ENCODE measurements around a stretch of chr4.

DNA sequence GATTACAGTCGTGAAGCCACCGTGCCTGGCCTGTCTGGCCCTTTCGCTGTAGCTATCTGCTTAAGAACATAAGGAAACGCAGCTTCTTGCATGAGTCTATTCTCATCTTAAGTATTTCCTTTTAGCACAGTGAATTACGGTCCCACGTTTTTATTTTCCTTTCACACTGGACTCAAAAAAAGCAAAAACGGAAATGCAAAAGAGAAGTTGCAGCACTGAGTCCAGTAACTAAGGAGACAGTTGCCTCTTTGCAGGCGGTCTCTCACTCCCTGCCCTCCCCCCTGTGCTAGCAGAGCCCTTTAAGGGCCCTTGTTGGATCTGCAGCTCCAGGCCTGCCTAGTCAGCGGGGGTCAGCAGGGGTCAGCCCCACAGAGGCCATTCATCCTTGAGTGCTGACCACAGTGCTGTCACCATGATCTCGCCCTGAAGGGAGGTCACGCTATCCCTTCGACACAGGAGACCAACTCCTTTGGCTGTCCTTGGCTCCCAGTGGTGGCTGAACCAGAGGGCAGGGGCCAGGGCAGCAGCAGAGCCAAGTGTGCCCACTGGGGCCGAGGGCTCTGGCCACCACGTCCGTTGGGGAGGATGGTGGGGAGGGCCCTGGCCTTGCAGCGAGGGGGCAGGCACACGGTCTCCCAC, 21.7 kb upstream of the TBC1D14 start:
- RRBS, result no CpG with 5 or more reads among the region's 17 CpGs

- RRBS, result no CpG with 5 or more reads among the region's 8 CpGs
Observed at GRCh38 chr4:6942174-6942952, 32.7 kb downstream of the TBC1D14 start.

- RRBS, result no CpG with 5 or more reads among the region's 6 CpGs
Observed at GRCh38 chr4:6976202-6976675, 66.6 kb downstream of the CCDC96 start.

DNA sequence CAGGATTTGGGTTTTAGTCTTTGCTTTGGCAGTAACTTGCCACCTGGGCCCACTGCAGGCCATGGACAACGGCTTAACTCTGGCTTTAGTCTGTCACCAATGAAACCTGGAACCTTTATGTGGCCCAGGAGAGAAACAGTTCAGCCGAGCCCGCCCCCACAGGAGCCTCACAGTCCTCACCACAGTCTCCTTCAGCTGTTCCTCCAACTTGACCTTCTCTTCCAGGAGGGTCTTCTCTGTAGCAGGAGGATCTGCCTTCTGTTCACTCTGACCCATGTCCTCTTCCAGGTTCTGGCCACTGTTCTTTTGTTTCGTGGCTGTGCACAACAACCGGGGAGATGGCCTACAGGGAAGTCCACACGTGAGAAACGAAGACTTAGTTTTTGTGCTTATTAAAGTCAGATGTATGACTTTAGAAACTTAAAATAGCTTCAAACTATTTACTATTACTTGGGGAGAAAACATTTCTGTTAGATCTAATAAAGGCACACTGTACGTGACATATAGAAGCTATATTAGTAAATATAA, 3.9 kb downstream of the GRPEL1 start:
- RRBS, result no CpG with 5 or more reads among the region's 8 CpGs

DNA sequence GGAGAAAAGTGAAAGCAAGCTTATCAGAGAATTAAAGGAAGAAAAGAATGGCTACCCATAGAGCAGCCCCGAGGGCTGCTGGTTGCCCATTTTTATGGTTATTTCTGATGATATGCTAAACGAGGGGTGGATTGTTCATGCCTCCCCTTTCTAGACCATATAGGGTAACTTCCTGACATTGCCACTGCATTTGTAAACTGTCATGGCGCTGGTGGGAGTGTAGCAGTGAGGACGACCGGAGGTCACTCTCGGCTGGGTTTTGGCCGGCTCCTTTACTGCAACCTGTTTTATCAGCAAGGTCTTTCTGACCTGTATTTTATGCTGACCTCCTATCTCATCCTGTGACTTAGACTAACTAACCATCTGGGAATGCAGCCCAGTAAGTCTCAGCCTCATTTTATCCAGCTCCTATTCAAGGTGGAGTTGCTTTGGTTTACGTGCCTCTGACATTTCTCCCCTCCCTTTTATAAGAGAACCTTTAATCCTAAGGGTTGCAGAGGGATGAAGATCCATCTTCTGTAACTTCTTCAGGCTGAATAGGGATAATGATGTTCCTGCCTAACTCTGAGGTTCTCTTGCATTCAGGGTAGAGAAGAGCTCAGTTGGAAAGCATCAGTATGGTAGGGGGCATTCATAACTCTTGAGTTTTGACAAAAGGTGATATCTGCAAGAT, 16.8 kb upstream of the GRPEL1 start:
- RRBS, result no CpG with 5 or more reads among the region's 8 CpGs

GRCh38 chr4:7539518-7540170, 104.9 kb upstream of the PSAPL1 start:
- RRBS, result no CpG with 5 or more reads among the region's 13 CpGs

DNA sequence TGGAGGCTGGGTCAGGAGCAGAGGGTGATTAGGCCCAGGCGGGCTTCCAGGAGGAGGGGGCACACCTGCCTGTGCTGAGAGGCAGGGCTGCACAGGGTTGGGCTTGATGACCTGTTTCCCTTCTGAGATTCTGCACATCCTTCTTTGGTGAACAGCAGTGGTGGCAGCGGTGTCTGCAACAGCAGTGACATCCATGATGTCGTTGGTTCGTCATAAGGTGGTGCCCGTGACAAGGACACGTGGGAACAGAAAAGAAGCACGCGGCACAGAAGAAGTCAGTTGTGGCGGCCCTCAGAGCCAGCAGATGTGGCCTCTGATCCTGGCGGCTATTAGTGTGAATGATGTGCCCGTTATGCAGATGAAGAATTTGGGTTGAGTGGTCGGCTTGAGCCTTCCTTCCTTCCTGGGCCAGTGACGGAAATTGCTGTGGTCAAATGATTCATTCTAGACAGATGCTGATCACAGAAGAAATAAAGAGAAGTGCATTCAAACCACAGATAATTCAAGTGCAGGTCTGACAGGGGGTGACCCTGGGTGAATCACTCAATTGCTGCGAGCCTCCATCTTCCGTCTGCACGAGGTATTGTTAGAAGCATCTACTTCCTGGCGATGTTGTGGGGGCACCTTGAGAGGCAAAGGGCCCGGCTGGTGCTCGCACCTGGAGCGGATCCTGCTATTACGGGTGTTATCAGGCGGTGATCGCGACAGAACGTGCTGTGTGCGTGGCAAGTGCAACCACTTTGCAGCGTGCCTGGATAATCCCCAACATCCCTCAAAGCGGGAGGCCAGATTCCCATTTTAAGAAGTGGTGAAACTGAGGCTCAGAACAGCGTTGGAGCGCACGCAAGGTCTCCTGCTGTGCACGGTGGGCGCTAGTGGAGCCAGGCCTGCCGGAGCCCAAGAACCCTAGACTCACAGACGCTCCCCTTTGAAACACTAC, 215.2 kb upstream of the PSAPL1 start:
- RRBS, result no CpG with 5 or more reads among the region's 35 CpGs

DNA sequence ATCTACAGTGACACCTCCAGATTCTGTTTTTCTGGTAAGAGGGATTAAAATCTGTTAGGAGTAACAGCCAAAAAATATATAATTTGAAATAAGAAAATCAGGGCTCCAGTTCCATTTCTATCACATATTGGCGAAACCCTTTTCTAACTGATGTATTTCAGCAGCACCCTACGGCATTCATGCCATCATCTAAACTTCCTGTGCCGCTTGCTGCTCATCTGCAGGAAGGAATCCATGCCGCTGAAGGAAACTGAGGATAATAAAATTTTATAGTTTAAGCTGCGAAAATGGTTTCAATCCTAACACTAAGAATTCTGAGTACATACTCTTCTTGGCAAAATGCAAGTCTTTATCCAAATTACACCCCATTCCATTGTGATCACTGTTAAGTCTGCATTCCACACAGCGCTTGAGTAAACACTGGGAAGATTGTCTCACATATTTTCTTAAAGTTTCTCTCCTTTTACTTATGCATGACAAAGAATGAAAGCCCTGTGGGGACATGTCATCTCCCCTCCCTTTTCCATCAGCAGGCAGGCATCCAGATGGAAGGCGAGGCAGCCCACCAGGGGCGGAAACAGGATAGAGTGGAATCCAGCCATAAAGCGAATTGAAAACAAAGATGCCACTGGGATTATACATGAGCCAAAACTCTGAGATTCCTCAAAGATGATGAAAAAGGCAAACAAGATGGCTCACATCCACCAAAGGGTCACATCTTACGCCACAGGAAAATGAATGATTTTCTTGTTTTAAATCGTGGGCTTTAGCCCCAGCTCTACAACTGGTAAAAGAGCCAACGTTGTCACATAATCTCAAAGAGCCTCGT, 78.3 kb downstream of the AFAP1 start:
- RRBS, result no CpG with 5 or more reads among the region's 13 CpGs

GRCh38 chr4:8120369-8120872, 38.2 kb downstream of the ABLIM2 start:
- RRBS, result 80% methylated on average over 4 of the region's 15 CpGs

GRCh38 chr4:8127970-8129051, 30.3 kb downstream of the ABLIM2 start:
- RRBS, result no CpG with 5 or more reads among the region's 25 CpGs

DNA sequence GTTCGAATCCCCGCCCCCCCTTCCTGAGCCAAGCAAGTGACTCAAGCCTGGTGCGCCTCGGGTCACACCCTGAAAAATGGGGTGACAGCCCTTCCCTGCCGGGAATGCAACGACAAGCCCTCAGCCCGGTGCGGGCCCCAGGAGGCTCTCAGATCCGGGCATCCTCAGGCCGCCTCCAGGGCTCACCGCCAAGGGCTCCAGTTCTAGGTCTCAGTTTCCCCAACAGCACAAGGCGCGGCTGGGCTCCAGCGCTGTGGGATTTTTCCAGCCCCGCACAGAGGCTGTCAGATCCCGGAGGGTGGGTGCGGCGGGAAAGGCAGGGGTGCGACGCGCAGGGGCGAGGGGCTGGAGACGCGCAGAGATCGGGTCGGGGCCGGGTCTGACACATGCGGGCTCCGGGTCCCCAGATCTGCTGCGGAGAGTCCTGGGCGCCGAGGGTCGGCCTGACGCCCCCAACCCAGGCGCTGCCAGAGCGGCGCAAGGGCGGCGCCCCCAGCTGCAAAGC, 792 bp downstream of the ABLIM2 start:
- RRBS, result 11% methylated on average over 13 of the region's 39 CpGs

DNA sequence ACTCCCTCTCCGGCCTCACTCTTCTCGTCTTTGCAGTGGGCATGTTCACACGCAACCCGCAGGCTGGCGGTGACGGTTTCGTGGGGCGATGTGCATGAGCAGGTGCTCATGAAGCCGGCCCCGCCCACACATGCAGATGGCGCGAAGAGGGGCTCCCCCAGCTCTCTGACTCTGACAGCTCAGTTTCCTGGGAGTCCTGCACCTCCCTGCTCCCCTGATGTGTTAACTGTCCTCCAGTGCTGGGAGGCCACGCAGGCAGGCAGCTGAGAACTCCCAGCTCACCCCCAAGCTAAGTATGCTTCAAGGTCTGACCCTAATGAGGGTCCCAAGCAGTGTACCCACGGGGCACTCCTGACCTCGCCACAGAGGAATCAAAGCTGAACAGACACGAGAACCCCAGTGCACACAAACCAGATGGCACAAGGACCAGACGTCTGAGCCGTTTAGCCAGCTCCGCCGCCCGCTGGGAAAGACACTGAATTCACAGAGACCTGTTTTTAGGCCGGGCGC, 13.8 kb upstream of the ABLIM2 start:
- RRBS, result no CpG with 5 or more reads among the region's 23 CpGs

GRCh38 chr4:8188630-8189610, 10.2 kb upstream of the SH3TC1 start:
- RRBS, result 69% methylated on average over 10 of the region's 31 CpGs

DNA sequence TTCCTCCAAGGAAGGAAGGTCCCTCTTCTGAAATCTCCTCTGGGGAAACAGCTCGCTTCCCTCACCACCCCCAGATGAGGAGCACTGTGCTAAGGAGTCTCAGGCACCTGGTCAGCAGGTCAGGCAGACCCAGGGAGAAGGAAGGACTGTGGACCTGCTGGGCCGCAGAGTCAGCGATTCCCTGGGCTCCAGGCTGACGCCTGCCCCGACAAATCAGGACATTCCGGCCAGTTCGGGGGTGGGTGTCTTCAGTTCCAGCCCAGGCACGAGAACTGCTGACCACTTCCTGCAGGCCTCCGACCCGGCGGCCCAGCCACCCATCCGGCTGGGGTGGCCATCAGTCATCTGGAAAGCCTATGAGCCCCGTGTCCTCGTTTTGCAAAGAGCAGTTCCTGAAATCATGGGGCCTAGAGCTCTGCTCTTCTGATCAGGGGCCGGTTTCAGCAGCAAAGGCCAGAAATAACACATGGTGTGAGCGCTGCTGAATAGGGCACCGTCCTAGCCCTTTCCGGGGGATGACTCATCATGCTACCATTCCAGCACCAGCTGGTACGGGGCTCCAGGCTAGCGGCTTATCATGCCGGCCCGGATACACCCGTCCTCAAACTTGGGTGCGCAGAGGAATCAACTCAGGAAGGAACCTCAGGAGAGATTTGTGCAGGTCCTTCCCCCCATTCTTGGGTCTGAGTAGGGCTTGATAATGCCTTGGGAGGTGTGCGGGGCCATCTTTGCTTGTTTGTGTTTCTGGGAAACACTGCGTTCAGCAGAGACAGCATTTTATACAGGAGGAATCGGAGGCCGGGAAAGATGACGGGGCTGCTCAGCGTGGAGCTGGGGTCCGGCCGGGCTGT, 7.8 kb upstream of the SH3TC1 start:
- RRBS, result 38% methylated on average over 9 of the region's 32 CpGs

DNA sequence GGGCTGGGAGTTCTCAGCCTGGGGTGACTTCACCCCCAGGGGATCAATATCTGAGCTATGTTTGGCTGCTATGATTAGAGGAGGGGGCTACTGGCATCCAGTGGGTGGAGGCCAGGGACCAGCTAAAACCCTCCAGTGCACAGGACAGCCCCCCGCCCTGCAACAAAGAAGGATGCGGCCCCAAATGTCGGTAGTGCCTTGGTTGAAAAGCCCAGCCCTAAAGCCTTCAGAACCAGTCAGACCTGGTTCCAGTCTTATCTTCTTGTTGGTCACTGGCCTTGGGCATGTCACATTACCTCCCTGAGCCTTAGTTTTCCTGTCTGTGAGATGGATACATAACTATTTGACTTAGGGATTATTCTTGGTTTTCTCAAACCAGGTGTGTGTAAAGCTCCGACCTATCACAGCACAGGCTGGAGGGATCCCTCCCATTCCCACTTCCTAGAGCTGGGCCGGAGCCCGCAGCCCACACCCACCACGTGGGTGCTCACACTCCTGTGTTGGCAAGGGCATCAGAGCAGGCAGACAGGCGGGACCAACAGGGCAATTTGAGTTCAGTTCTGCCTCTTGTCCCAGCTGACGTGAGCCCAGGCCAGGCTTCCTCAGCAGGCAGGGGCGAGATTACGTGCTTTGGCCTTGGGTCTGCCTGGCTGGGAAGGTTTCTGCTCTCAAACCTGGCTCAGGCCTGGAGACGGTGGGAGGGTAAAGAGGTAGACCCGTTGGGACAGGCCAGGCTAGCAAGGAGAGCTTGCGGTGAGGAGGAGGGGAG, 952 bp upstream of the SH3TC1 start:
- RRBS, result no CpG with 5 or more reads among the region's 14 CpGs

DNA sequence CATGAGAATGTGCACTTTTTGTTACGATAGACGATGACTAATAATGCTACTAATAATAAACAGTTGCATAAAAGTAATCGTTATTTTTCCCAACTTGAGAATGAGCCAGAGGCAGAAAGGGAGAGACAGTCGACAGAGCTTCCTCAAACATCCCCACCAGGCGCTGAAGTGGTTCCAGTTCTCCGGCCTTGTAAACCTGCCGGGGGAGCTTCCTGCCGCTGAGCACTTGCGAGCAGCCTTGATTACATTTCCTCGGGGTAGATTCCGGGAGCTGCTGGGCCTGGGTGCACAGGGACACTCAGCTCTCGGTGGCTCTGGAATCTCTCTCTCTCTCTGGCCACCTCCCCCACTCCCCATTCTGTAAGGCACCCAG, 8.8 kb upstream of the HTRA3 start:
- RRBS, result 5% methylated on average over 5 of the region's 12 CpGs

DNA sequence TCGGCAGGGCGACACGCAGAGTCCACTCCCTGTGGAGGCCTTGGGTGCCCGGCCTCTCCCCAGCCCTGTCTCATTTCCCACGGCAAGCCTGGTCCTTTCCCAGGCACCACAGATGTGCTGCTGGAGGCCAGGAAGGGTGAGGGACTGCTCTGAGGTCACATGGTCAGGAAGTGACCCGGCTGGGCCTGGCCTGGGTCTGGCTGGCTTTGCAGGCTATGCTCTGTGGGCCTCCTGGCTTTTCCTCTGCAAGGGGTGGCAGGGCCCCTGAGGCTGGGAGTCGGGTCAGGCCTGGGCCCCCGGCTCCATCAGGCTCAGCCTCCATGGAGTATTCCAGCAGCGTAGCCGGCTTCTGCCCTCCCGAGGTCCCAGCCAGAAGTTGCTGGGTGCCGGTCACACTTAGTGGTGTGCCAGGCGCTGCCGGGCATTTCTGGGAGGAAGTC, 3.4 kb downstream of the HTRA3 start:
- RRBS, result 41% methylated on average over 7 of the region's 14 CpGs

GRCh38 chr4:8335069-8335588, 65.6 kb downstream of the HTRA3 start:
- RRBS, result no CpG with 5 or more reads among the region's 12 CpGs

- RRBS, result no CpG with 5 or more reads among the region's 13 CpGs
Observed at GRCh38 chr4:8384712-8385140, 55.8 kb downstream of the ACOX3 start.

DNA sequence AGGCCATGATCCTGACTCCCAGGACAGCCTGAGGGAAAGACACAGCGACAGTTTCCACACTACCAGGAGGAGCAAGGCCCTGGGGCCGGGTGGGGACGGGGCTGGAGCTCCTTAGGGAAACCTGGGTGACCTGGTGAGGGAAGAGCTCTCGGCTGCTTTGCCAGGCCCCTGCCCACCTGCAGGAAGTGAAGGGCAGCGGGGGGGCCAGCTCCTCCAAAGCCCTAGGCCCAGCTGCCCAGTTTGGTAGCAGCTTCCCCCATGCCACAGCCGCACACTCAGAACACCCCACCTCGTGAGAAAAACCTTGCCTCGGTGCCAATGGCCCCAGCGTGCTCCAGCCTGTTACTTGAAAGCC, 38.4 kb downstream of the ACOX3 start:
- RRBS, result no CpG with 5 or more reads among the region's 9 CpGs

Measured in epidermal melanocyte (primary cell).